Measurements from ENCODE around the genes OR11H1 and IL17RA.

- RRBS, result no CpG with 5 or more reads among the region's 41 CpGs
Observed at GRCh38 chr22:11824920-11825531, 3703.0 kb upstream of the OR11H1 start.

GRCh38 chr22:12601796-12602670 lies 2926.0 kb upstream of the OR11H1 start:
- RRBS, result no CpG with 5 or more reads among the region's 68 CpGs

DNA sequence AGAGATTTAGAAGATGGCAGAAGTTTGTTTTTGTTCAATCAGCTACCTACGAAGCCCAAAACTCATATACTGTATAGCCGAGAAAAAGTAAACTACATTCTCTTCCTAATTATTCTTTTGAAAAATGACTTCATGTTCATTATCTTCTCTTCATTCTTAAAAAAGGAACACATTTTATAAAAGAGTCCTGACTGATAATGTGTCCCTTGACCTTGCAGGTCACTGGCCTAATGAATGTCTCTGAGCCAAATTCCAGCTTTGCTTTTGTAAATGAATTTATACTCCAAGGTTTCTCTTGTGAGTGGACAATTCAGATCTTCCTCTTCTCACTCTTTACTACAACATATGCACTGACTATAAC lies at the start of gene OR11H1:
OR11H1 (plus strand) TSS at position 231 of the 361 bp plus-strand sequence.
- RRBS, result no CpG with 5 or more reads among the region's 2 CpGs

DNA sequence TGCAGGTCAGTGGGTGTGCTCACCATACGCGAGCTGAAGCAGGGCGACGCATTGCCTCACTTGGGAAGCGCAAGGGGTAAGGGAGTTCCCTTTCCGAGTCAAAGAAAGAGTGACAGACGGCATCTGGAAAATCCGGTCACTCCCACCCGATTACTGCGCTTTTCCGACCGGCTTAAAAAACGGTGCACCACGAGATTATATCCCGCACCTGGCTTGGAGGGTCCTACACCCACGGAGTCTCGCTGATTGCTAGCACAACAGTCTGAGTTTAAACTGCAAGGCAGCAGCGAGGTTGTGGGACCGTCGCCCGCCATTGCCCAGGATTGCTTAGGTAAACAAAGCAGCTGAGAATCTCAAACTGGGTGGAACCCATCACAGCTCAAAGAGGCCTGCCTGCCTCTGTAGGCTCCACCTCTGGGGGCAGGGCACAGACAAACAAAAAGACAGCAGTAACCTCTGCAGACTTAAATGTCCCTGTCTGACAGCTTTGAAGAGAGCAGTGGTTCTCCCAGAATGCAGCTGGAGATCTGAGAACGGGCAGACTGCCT lies 408.7 kb downstream of the CCT8L2 start:
- RRBS, result no CpG with 5 or more reads among the region's 22 CpGs

GRCh38 chr22:16592867-16593186 lies 217 bp upstream of the CCT8L2 start:
- RRBS, result no CpG with 5 or more reads among the region's 1 CpG

GRCh38 chr22:17084247-17085385 lies at the start of gene IL17RA:
TSS of gene IL17RA (plus strand) at chr22:17085000.
- RRBS, result 1% methylated on average over 36 of the region's 90 CpGs

DNA sequence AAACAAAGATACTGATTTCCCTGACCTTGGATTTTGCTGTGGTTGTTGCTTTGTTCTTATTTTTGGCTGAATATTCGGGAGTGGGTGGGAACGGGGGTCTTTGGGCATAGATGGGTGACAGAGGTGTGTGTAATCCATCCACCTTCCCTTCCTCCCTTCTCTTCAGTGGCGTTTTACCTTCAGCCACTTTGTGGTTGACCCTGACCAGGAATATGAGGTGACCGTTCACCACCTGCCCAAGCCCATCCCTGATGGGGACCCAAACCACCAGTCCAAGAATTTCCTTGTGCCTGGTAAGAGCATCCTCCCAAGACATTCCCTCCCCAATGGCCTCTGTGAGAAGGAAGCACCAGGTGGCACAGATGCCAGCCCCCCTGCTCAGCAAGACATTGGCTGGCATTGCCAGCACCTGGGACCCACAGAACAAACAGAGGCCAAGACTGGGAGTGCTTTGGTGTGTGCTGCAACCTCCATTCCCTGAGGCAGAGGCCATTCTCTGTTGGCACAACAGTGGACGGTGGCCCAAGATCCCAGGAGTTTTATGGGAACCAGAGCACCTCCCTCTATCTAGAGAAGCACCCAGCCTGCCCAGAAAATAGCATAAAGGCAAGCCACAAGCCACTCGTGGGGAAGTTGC lies 15.5 kb downstream of the IL17RA start:
- RRBS, result no CpG with 5 or more reads among the region's 6 CpGs

DNA sequence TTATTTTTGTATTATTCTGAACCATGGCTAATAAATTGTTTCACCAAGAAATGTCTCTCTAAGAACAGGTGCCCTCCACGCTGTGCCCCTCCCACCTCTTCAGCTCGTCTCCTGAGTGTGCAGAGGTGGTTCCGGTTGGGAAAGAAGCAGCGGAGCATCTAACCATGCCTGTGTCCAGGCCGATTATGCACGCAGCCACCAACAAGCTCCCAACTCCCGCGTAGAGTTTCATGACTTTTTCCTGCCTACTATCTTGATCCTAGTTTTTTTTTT lies 8.5 kb downstream of the TMEM121B start:
- RRBS, result no CpG with 5 or more reads among the region's 8 CpGs

DNA sequence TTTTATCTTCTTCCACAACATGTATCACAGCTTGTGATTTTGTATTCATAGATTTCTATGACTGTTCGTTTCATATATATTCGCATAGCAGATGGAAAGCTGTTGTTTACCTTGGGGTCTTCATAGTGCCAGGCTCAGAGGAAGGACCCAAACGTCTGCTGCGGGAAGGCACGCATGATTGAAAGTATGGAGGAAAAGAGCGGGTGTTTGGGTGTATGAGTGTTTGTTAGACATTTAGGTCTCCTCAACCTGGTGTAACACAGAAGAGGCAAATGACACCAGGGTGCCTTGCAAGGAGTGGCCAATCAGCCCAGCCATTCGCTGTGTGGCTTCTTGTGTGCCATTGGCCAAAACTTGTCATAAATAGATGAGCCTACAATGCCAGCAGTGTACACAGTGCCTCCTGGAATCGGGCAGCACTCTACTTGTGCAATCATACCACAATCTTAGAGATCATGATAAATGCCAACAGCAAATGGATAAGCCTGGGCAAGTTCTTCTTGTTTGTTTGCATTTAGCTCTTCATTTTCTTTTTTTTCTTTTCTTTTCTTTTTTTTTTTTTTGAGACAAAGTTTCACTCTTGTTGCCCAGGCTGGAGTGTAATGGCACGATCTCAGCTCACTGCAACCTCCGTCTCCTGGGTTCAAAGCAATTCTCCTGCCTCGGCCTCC lies 11.0 kb upstream of the ADA2 start:
- RRBS, result no CpG with 5 or more reads among the region's 11 CpGs

GRCh38 chr22:17339018-17339643 lies 30.1 kb upstream of the CECR2 start:
- RRBS, result no CpG with 5 or more reads among the region's 7 CpGs

GRCh38 chr22:17472234-17472568 lies 91.1 kb upstream of the SLC25A18 start:
- RRBS, result no CpG with 5 or more reads among the region's 5 CpGs

GRCh38 chr22:17778302-17778811 lies 4.1 kb upstream of the BID start:
- RRBS, result 87% methylated on average over 7 of the region's 22 CpGs

GRCh38 chr22:17795904-17796732 lies 21.8 kb upstream of the BID start:
- RRBS, result 88% methylated on average over 5 of the region's 21 CpGs

DNA sequence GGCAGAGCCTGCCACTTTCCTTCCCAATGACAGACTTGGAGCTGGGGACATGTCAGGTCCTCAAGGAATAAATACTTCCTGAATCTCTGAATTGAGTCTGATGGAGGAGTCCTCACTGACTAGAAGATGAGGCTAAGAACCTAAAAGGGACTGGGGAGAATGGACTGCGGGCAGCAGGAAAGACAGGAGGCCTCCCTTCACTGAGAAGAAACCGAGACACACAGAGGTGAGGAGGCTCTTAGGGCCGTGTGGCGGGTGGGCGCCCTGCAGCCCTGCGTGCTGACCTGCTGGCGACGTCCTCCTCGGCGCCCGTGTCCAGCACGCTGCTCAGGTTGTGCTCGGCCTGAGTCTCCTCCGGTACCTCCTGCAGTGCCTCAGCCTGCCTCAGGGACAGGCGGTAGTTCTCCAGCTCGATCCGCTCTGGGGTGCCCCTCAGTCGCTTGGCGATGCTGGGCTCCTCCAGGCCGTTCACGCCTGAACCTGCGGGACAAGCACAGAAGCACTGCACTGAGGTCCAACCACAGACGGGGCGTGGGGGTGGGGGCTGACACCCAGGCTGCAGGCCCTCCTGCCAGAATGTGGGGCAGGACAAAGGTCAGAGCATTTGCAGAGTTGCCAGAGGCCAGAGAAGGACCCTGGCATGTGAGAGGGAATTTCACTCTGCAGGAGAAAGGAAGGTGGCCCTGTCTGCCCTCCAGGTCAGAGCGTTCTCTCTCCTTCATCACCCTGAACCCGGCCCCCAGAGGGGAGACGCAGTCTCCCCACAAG lies 67.5 kb upstream of the BID start:
- RRBS, result no CpG with 5 or more reads among the region's 27 CpGs

GRCh38 chr22:17869596-17870186 lies 95.4 kb upstream of the BID start:
- RRBS, result no CpG with 5 or more reads among the region's 5 CpGs

GRCh38 chr22:17938283-17938891 lies 86.0 kb downstream of the MICAL3 start:
- RRBS, result no CpG with 5 or more reads among the region's 11 CpGs

GRCh38 chr22:17950900-17951214 lies 73.5 kb downstream of the MICAL3 start:
- RRBS, result no CpG with 5 or more reads among the region's 3 CpGs

DNA sequence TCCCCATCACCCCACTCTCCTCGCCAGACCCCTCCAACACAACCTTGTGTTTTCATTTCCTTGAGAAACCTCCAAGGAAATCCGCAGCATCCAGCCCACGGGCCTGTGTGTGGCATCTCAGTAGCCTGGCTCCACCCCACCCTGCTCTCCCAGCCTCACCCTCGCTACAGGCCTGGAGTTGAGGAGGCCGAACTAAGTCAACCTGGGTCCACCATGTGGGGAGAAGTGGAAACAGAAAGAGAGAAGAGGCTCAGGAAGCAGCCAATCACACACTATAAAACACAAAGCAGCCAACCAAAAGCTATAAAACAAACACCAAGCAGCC lies 72.1 kb downstream of the MICAL3 start:
- RRBS, result no CpG with 5 or more reads among the region's 5 CpGs

DNA sequence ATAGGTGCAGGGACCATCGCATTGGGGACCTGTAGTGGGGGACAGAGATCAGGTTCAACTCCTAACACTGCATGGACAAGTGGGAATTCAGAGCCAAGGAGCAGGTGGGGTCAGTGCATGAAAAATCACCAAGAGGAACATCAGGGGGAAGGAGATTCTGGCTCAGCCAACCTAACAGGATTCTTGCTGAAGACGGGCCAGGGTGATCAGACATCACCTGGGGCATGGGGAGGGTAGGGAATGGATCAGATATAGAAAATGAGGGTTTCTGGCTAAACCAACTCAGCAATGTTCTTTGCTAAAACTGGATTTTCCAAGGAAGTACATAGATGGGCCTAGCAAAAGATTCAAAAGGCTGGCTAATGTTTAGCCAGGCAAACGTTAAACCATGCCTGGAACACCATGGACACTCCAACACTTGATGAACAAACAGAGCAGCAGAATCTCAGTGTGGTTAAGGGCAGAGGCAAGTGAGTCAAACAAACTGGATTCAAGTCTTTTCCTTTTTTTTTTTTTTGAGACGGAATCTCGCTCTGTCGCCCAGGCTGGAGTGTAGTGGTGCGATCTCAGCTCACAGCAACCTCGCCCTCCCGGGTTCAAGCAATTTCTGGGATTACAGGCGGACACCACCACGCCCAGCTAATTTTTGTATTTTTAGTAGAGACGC lies 70.0 kb downstream of the MICAL3 start:
- RRBS, result no CpG with 5 or more reads among the region's 12 CpGs

DNA sequence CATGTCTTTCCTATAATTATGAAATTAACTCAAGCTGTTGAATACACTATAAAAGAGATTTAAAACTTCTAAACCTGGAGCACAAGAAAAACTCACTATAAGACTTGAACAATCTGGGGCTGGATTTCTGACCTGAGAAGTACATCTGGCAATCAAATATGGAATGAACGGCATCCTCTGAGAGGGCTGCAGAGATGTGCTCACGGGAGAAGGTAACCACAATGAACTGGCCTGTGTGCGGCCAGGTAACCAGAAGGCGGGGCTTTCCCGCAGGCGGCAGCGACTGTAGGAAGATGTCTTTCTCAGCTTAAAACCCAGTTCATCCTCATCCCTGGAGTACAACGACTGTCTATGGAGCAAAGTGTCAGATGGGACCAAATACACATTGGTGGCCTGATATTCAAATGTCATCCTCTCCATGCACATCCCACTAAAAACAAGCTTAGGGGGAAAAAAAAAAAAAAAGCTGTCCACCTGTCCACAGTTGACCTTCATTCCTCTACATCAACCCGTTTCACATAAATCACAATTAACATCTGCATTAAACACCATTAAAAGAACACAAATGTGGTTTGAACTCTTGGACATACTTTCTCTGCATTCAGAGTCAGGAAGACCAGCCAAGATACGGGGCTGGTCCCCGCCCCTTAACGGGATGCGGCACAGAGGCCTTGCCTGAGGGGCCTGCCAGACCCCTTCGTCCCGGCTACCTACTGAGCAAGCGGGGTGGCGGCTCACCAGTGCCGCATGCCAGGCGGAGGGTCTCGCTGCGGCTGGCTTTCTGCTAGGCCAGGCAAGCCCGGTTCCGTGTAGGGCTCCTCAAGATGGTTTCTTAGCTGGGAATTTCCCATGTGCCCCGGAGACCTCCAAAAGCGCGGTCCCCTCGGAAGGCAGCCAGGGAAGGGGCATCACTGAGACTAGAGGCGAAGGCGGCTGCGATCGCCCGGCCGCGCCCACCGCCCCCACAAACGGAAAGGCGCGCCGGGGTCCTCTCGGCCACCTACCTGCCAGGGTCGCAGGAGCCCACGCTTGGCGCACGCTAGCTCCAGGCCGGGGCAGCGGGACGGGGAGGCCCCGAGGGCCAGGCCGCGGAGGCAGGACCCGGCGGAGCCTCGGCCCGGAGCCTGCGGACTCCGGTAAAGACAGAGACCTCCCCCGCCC lies 24.2 kb downstream of the MICAL3 start:
- RRBS, result 2% methylated on average over 35 of the region's 57 CpGs

Data from foreskin fibroblast (primary cell).